Left colon (tissue), 1 donor: ENCODE data around the gene CCNJ.

- PRO-cap = no peak
Observed at GRCh38 chr10:95478684-95479430, 82.3 kb downstream of the SORBS1 start.

DNA sequence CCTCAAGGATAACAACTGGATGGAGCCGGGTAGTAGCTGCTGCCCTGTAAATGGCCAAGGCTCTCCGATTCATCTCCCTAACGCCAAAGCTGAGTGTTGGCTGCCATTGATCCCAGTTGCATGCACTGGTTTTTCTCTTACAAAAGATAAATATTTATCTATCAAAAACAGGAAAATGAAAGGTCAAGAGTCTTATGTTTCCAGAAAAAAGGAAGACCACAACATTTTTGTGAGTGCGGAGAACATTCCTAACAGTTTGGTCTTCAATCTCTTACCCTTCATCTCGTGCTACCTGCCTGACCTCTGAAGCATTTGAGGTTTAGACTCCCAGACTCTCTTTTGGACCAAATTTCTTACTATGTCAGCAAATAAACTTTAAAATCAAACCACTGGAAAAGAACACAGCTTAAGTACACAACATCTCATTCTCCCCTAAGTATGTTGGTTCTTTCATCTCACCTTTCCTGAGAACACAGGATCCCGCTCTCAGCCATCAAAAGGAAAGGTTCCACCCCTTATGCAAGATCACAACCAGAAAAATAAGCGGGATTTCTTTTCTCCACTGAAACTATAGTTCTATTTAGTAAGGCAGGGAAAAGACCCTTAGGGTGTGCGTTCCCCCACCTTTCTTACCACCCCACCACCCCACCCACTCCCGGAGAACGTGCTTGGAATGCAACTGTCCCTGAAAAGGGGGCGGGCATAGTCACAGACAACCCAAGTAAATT, 61.5 kb downstream of the SORBS1 start:
- PRO-cap = no peak

DNA sequence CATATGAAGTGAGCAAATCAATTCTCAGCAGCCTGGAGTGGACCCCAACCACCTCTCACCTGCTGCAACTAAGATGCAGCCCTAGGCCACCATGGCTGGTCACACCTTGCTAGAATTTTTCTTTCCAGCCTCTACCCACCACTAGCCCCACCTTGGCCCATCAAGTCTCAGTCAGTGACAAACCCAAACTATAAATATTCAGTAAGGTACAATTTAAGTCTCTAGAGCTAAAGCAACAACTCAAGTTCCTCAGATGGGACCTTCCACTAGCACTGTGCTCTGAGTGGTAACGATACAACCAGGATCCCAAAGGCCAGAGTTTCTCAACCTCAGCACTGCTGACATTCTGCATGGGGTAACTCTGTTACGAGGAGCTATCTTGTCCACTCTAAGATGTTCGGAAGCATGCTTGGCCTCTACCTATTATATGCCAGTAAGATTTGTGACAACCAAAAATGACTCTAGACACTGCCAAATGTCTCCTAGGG, 22.2 kb downstream of the SORBS1 start:
- PRO-cap = no peak

DNA sequence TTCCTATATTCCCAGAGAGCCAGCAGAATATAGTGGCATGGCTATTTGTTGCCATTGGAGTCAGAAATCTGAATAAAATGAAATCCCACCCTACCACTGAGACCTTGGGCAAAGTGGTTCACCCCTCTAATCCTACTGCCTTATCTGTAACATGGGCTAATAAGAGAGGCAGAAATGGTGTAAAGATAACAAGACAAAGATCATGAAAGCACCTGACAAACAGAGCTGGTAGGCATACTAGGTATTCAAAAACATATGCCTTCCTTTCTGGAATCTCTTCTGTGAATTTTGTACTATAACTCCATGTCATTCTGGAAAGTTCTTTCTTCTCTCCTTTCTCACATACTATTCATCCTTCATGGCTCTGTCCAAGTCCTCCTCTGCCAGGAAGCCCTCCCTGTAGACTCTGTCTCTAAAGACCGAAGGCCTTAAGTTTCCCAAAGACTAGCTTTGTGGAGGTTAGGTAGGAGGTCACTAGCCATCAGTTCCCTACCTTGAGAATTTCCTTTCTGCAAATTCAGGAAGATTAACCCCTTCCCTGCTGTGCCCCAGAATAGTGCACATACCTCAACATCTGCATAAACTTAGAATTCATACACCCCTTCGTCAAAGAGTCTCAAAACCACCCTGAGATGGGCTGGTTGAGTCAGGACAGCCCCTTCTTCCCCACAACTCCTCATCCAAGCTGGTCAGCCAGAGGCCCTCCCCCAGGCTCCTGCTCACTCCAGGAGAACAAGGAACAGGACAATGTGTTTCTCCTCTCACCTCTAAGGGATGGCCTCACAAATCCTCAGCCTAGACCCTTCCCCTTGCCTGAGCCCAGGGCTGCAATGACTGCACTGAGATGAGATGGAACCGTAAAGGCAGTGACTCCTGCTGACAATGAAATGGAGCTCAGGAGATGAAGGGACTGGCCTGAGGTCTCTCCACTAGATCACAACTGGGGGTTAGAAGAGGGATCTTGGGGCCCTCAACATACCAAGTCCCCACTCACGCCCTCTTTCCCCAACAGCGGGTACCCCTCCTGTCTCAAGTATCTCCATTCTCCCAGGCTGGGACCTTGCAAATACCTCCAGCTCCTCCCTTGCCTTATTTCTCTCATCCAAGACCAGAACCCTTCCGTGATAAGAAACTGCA, 20.5 kb downstream of the SORBS1 start:
- PRO-cap = no peak

- PRO-cap = no peak
Observed at GRCh38 chr10:95541757-95542643, 19.2 kb downstream of the SORBS1 start.

DNA sequence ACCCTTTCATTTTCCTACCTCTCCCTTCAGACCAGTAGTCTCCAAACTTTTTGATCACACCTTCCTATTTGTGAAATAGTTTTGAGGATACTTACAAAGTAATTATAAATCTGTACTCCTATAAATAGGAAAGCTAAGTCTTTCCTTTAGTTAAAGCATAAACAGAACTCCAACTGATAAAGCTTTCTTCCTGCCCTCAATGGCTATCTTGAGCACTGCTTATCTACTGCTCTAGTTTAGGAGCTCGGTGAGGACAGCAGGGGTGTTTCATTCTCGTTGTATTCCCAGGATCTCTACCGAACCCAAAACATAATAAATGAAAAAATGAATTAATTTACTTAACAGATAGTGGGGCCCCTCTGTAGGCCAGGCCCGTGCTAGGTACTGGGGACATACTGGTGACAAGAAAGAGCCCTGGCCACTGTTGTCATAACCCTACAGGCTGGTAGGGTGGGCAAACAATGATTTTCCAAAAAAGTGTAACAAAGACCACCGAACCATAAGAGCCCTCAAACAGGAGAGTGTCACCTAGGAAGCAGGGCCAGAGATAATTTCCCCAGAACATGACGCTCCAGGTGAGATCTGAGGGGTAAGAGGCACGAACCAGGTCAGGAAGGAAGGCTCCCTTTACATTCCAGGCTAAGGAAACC, 17.6 kb downstream of the SORBS1 start:
- PRO-cap = no peak

GRCh38 chr10:95645936-95646640, 10.4 kb downstream of the ALDH18A1 start:
- PRO-cap = unidirectional peak, minus-strand start at chr10:95646162

DNA sequence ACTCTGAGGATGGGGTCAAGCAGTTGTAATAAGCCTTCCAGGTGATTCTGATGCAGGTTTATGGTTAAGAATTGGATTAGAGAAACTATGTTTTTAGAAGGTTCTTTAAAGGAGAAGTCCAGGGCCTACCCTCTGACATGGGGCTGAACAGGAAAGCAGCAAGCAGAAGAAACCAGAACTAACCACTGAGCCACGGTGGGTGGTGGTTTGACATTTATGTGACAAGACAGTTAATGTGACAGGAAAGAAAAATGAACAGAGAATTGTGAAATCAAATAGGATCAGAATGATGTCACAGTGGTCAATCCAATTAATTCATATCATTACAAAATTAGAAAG, 37.6 kb downstream of the ENTPD1 start:
- PRO-cap = unidirectional peak, minus-strand start at position 187 of the sequence

DNA sequence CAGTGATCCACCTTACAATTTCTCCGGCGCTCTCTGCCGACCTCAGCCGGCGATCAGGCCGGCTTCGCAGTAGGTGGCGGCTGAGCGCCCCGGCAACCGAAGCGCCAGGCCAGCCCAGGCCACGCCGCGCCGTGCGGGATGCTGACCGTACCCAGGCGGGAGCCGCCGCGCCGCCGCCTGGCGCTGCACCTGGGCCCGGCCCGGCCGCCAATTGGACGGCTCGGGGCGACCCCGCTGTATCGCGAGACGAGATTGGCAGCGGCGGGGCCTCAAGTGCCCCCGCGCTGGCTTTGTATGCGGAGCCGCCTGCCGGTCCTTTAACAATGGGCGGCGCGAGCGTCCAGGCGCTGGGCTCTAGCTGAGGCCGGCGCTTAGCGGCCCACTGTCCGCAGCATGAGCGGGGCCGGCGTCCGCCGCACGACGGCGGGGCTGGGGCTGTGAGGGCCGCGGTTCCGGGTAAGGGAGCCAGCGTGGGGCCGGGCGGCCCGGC, at the start of gene CCNJ:
TSS of gene CCNJ (plus strand) at position 320 of the 490 bp plus-strand sequence.
- PRO-cap = bidirectional peak, plus-strand start at position 320 of the sequence, minus-strand start at position 191 of the sequence

- PRO-cap = no peak
Observed at GRCh38 chr10:96514845-96515524, 1.3 kb upstream of the TLL2 start.

DNA sequence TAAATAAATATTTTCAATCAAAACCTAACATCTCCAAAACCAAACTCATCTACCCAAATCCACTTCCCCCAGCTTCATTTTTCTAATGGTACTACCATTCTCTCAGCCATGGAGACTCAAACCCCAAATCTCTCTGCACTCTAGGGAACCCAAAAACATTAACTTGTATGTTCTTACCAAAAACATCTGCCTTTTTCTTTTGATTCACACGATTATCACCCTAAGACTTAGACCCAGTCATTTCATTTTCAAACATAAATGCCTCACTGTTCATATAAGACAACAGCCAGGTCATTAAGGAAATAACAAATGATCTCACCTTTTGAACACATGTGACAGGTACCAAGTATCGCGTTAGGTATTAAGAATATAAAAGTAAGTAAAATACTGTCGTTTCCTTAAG, 8.9 kb downstream of the TM9SF3 start:
- PRO-cap = no peak

DNA sequence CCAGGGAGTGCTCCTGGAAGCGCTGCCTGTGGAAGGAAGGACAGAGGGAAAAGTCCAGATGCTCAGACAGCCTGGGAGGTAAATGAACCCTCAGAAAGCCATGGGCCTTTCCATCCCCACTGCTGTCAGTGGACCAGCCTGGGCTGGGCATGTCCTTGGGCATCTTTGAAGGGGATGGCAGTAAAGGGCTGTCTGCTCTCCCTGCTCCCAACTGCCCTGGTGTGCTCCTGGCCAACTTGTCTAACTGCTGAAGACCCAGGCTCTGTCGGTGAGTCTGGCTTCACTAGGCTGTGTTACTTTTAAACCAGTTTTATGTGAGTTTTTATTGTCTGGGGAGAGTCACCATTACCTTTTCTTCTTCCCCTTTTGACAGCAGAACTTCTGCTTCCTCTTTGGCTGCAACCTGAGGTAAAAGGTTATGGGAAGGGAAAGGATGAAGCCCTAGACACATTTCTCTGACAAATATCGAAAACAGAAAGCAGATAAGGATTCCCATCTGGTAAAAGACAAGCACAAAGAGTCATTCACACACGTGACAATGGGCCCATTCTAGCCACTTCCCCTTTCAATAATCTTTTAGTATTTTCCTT, 27.5 kb upstream of the PIK3AP1 start:
- PRO-cap = unidirectional peak, minus-strand start at position 213 of the sequence

- PRO-cap = no peak
Observed at GRCh38 chr10:96758455-96758910, 38.2 kb upstream of the PIK3AP1 start.

- PRO-cap = bidirectional peak, plus-strand start at chr10:96832677, minus-strand start at chr10:96832514
Observed at GRCh38 chr10:96832359-96832716, 240 bp downstream of the LCOR start.

GRCh38 chr10:96834128-96834866, 2.2 kb downstream of the LCOR start:
- PRO-cap = unidirectional peak, minus-strand start at chr10:96834399

GRCh38 chr10:96982994-96983530, 151.0 kb downstream of the LCOR start:
- PRO-cap = no peak

- PRO-cap = no peak
Observed at GRCh38 chr10:97290620-97291498, 1.6 kb downstream of the ARHGAP19 start.

DNA sequence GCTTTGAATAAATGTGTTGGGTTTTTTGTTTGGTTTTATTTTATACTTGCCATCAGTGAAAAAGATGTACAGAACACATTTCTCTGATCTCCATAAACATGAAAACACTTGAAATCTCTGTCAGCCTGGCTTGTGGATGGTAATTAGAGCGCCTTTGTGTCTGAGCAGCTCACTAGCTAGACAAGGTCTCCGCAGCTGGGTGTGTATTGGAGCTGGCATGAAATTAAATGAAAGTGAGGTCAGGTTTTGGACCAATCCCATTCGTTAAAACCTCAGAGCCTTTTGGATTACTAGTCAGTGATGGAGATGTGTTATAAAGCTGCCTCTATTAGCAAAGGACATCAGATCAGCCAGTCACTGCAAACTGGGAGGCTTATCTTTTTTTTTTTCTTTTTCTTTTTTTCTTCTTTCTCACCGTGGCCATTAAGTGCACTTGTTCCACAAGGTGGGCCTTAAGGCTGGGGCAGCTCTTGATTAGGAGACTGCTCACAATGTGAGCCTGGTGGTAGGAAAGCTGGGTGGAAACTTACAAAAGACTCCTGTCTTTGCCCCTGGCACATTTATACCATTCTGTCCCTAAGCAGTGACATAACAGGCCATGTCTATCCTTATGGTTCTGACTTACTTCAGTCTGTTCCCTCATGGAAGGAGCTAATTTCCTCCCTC, 2.9 kb downstream of the FRAT1 start:
- PRO-cap = no peak

DNA sequence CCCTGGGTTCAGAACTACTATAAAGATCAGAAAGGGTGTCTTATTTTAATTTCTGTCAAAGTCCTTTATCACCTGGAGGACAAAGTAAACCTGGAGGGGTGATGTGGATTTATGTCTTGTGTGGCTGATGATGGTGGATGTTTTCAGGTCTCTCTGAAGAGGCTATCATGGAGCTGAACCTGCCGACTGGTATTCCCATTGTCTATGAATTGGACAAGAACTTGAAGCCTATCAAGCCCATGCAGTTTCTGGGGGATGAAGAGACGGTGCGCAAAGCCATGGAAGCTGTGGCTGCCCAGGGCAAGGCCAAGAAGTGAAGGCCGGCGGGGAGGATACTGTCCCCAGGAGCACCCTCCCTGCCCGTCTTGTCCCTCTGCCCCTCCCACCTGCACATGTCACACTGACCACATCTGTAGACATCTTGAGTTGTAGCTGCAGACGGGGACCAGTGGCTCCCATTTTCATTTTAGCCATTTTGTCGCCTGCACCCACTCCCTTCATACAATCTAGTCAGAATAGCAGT, 6.3 kb downstream of the PGAM1 start:
- PRO-cap = no peak

- PRO-cap = unidirectional peak, minus-strand start at chr10:97452809
Observed at GRCh38 chr10:97452406-97453171, 6.6 kb downstream of the ZDHHC16 start.